ENCODE measurements around the genes KLHL35 and SERPINH1.

GRCh38 chr11:75168361-75169093, 17.6 kb downstream of the SLCO2B1 start:
- CAGE, long polyA plus RNA, result no peak
- RRBS, result 76% methylated on average over 4 of the region's 8 CpGs

DNA sequence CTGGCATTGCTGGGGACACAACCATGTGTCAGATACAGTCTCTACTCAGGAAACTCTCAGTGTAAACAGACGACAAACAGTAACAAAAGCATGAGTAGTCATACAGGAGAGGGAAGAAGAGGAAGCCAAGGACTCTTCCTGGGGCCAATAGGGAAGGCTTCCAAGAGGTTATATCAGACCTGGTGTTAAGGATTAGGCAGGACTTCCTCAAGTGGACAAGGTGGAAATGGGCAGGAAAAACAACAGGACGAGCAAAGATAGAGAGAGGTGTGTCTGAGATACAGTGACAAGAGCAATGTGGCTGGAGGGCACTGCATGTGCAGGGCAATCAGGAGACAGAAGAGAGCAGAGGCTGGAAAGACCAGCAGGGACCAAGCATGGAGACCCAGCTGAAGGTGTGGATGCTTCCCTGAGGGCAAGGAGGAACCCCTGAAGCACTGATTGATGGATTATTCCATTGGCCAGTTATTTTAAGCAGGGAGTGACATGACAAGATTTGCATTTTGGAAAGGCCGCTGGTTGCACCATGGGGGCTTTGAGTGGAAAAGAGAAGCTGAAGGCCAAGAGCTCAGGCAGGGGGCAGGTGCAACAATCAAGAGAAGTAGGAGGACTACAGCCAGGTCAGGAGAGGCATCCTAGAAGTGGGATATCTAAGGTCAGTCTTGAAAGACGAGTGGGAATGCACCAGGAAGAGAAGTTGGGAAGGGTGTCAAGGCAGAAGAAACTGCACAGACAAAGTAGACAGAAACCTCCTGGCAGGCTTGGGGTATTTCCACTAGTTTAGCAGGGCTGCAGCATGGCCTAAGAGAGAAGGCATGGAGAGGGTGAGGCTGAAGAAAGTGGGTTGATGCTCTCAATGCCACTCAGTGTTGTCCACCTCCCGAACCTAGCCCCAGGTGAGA, 31.4 kb upstream of the TPBGL start:
- CAGE, long polyA plus RNA, result no peak
- RRBS, result no CpG with 5 or more reads among the region's 5 CpGs

DNA sequence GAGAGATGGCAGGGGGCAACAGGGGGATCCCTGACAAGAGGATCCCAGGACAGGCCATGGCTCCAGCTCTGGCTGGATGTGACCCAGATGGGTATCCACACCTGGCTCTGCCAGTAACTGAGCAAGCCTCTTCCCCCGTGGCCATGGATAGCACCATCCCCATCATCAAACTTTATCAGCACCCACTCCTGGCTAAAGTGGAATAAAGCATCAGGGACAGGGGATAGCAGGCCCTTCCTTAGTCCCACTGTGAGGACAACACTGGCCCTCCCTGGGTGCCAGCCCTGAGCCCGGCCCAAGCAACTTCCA, 43.7 kb downstream of the ARRB1 start:
- CAGE, long polyA plus RNA, result no peak
- RRBS, result no CpG with 5 or more reads among the region's 2 CpGs

- CAGE, long polyA plus RNA, result no peak
- RRBS, result 53% methylated on average over 1 of the region's 25 CpGs
These were observed 39.8 kb downstream of the ARRB1 start for GRCh38 chr11:75311269-75312534.

GRCh38 chr11:75313827-75314525, 37.5 kb downstream of the ARRB1 start:
- CAGE, long polyA plus RNA, result no peak
- RRBS, result no CpG with 5 or more reads among the region's 5 CpGs

DNA sequence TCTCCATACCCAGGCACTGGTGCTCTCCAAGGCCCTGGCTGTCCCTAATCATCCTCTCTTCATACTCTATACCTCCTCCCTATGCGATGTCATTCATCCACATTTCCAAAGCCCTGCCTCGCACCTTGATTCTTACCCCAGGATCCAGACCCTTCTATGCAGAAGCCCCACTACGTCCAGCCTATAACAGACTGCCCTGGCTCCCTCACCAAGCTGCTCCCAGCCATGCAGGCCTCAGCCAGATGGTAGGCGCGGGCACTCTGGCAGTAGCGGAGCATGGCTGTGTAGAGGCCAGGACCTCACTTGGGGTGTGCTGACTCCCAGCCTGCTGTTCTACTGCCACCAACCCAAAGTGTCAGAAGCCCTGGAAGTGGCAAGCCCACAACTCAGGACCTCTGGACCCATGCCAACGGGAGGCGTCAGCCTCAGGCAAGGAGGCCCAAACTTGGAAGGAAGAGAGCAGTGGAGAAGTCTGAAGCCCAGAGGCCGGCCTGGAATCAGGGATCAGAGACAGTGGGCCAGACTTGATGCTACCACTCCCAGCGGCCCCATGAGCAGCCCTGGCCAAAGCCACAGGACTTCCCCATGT, 4.6 kb downstream of the ARRB1 start:
- CAGE, long polyA plus RNA, result no peak
- RRBS, result no CpG with 5 or more reads among the region's 10 CpGs

- CAGE, long polyA plus RNA, result no peak
- RRBS, result no CpG with 5 or more reads among the region's 1 CpG
These were observed 8.6 kb downstream of the KLHL35 start for GRCh38 chr11:75424417-75424835.

GRCh38 chr11:75433086-75433745, at the start of gene KLHL35:
KLHL35 (minus strand) TSS chr11:75433203.
- CAGE, long polyA plus RNA, result no peak
- RRBS, result no CpG with 5 or more reads among the region's 18 CpGs

DNA sequence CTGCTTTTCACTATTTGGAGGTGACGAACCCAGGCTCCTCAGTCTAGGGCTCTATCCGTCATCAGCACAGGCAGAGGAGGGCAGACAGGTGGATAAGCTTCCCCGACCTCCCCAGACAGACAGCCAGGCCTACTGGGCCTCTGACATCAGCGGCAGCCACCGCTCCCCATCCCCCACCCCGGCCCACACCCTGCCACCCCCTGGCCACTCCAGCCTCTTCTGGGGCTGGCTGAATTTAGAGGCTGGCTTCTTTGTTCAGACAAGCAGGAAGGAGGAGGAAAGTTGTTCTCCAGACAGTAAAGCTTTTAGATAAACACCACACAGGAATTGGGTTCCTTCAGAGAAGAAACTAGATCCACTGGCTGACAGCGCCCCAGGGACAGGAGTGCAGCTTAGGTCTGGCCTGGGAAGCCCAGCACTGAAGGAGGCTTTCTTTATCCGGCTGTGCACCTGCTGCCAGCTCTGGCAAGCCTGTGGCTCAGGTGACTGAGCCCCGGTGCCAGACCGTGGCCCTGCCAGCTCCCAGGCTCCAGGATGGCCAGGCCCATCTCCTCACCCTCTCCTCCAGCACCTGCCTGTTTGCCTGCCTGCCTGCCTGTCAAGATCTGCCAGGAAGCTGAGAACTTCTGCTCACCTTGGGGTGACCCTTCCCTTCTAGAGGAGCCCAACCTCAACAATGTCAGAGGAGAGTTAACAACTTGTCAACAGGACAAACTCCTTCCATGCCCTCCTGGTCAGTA, 43.9 kb upstream of the KLHL35 start:
- CAGE, long polyA plus RNA, result no peak
- RRBS, result 89% methylated on average over 2 of the region's 10 CpGs

DNA sequence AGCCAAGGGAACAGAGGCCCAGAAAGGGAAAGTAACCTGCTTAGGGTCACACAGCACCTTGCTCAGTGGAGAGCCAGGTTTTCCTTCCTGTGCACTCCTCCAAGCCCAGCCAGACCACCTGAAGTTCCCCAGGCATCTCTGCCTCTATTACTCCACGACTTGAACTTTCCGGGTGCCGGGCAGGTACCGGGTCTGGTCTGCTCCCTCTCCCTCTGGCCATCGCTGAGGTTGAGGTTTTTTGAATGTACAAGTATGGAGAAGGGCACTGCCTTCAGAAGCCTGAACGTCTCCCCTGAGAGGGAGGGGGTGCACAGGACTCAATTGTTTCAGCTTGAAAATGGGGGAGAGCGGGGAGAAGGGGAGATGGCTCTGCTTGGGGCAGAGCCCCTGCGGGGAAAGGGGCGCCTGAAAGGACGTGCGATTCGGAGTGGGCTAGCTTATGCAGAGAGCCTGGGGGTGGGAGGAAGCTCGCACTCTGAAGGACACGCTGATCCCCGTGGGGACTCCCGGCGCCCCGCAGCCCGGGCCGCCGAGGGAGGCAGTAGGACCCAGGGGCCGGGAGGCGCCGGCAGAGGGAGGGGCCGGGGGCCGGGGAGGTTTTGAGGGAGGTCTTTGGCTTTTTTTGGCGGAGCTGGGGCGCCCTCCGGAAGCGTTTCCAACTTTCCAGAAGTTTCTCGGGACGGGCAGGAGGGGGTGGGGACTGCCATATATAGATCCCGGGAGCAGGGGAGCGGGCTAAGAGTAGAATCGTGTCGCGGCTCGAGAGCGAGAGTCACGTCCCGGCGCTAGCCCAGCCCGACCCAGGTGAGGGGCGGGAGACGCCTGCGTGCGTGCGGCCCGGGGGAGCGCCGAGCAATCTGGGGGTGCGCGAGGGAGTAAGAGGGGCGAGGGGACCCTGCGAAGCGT, at the start of gene SERPINH1:
TSS of gene SERPINH1 (plus strand) at position 738 of the 906 bp plus-strand sequence.
- CAGE, long polyA plus RNA, result start-site peak on the plus strand centred at position 718 of the sequence, 188 bp wide, 5,727 and 6,559 reads in 2 replicates
- RRBS, result under 1% methylated on average over 23 of the region's 56 CpGs

DNA sequence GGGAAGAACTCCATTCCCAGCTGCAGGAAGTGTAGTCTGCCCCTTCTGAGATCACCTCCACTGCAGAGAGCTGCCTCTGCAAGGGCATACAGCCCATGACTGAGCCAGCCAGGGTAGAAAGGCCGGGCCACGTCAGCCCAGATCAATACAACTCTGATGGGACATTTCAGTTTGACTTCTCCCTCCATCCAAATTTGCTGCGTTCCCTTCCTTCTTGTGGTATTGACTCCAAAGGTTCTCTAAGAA, 19.7 kb downstream of the MOGAT2 start:
- CAGE, long polyA plus RNA, result no peak
- RRBS, result no CpG with 5 or more reads among the region's 3 CpGs

DNA sequence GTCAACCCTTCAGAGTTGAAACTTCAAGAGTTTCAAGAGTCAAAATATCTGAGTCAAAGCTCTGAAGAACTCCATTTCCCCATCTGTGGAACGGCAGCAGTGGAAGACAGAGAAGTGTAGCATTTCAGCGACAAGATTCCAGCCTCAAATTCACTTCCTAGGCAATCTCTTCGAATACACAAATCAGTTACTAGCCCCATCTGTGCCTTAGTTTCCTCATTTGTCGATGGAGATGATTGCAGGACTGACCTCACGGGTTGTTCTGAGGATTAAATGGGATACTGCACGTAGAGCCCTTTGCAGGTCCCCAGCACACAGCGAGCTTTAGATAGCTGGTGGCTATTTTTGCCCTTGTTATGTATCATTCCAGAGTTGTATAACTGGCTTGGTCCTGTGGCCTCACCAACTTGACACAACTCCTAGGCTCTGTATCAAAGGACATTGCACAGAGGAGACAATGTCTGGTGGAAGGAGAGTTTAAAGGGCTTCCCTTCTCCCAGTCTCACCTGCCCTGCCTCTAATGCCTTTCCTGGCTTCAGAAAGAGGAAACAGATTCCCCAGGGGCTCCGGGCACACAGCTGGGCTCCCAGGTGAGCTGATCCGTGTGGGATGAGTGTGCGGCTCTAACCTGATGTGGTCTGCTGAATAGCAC, 22.8 kb upstream of the DGAT2 start:
- CAGE, long polyA plus RNA, result no peak
- RRBS, result no CpG with 5 or more reads among the region's 10 CpGs

- CAGE, long polyA plus RNA, result no peak
- RRBS, result no CpG with 5 or more reads among the region's 9 CpGs
These were observed 17.8 kb downstream of the DGAT2 start for GRCh38 chr11:75786217-75787004.

- CAGE, long polyA plus RNA, result no peak
- RRBS, result no CpG with 5 or more reads among the region's 4 CpGs
These were observed 2.0 kb upstream of the UVRAG start for GRCh38 chr11:75812894-75813531.

- CAGE, long polyA plus RNA, result no peak
- RRBS, result no CpG with 5 or more reads among the region's 5 CpGs
These were observed 96.8 kb downstream of the UVRAG start for GRCh38 chr11:75911782-75912301.

GRCh38 chr11:76149232-76149669, 57.1 kb downstream of the WNT11 start:
- CAGE, long polyA plus RNA, result no peak
- RRBS, result 100% methylated on average over 1 of the region's 12 CpGs

GRCh38 chr11:76186766-76187386, 19.4 kb downstream of the WNT11 start:
- CAGE, long polyA plus RNA, result no peak
- RRBS, result no CpG with 5 or more reads among the region's 24 CpGs

GRCh38 chr11:76553426-76554430, 108.9 kb downstream of the EMSY start:
- CAGE, long polyA plus RNA, result no peak
- RRBS, result no CpG with 5 or more reads among the region's 8 CpGs

DNA sequence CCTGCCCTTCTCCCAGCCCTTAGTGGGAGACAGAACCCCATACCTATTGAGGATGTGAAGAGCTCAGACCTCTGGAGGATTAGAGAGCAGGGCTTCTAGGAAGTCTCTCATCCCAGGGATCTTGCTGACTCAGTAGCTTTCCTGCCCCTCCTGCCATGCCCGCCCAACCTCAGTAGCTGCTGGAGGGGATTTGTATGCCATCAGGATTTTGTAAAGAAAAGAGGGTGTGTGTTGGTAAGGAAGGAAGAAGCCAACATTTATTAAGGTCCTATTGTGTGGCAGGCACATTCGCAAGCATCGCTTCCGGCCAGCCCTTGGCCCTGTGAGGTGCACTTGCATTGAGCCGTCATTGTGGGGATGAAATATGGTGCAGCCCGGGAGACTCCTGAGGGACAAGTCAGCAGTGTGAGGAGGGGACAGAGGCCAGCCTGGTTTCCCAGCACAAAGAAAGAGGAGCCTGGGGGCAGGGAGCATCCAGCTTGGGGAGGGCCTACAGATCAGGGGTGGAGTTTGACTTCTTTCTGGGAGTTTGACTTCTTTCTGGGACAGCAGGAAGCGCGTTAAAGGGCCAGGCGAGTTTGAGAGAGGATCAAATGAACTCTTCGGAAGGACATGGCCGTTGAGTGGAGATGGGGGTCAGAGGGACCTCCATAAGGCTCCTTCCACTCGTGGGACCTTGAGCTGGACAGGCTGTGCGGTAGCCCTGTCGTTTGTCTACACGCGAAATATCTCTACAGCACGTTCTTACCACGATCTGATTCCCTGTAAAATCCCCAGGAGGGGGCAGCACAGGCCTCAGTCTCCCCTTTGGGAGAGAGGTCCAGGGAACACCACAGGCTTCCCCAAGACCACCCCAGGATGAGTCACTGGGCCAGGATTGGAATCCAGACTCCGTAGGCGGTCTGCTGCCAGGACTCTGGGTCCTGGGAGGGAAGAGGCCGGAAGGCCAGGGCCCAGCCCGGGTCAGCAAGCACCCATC, 91.9 kb downstream of the LRRC32 start:
- CAGE, long polyA plus RNA, result no peak
- RRBS, result 54% methylated on average over 3 of the region's 22 CpGs

DNA sequence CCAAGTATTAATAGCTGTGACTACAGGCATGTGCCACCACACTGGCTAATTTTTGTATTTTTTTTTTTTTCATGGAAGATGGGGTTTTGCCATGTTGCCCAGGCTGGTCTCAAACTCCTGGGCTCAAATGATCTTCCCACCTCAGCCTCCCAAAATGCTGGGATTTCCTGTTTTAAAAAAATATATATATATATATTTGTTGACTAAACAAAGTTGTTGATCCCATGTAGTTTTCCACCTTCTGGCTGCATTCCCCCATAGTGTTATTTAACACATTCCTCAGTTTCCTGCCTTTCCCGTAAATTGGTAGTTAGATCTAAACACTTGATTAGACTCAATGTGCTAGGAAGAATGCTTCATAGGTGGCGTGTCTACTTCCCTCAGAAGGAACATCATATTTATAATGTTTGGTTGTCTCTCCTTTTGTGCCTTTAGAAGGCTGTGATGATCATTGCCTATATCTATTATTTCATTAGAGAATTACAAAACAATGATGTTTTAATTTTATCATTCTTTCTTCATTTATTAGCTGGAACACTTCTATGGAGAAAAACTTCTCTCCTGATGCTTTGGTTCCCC, 38.7 kb downstream of the LRRC32 start:
- CAGE, long polyA plus RNA, result no peak
- RRBS, result no CpG with 5 or more reads among the region's 2 CpGs

Measured in BJ (cell line).